A375 (cell line): ENCODE measurements around the genes RLBP1 and PEX11A.

DNA sequence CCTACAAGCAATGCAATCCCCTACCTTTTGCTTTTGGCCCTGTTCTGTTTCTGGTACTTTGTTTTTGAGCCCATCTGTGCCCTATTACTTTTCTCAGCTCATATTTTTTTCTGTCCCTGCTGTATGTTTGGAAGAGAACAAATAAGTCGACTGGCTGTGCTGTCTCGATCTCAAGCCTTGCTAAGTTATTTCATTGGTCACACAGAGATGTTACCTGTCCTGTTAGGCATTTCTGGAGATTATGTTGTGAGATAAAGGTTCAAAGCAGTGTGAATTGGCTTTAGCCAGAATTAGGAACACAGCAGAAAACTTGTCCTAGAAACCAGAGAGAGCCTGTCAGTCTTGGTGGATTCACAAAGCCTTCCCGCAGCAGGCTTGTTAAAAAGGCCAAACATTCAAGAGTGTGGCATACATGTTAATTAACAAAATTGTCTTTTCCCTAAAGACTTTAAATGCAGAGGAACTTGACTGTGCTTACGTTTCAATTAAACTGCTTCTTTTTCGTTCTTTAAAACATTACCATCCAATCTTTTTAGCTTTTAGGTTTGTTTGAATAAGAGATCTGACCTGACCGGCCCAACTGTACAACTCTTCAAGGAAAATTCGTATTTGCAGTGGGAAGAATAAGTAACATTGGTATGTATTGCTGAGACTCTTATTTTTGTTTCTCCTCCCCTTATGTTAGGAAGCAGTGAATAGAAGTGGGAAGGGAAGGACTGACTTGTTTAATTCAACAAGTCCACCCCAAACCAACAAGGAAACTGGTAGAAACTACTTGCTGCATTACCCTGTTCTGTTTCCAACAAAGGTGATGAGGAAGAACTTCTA is 25.1 kb downstream of the ABHD2 start:
- RAMPAGE, long total RNA = no peak

GRCh38 chr15:89125164-89125979 is 37.1 kb downstream of the ABHD2 start:
- RAMPAGE, long total RNA = no peak

DNA sequence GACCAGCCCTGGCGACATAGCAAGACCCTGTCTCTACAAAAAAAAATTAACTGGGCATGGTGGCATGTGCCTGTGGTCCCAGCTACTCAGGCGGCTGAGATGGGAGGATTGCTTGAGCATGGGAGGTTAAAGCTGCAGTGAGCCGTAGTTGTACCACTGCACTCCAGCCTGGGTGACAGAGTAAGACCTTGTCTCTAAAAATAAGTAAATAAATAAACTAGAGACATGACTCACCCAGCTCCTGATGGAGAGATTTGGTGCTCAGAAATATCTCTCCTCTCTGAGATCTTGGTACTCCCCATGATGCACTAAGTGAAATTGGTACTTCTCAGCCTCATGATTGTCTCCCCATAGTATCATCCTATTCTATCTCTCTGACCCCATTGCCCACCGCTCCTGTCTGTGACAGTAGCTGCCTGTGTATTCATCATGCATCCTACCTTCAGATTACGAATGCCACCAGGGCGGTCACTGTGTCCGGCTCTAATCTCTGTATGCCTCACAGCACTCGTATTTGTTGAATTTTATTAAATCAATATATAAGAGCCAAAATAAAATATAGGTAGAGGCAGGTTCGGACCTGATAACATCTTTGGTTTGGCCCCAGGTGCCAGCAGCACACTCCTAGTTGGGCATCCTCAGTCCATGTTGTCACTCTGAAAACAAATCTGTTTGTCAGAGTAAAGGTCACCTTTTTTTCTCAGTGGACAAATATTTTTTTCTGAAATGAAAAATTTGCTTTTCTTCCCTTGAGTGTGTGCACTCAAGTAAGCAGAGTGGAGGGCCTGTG is 51.0 kb downstream of the ABHD2 start:
- RAMPAGE, long total RNA = no peak

DNA sequence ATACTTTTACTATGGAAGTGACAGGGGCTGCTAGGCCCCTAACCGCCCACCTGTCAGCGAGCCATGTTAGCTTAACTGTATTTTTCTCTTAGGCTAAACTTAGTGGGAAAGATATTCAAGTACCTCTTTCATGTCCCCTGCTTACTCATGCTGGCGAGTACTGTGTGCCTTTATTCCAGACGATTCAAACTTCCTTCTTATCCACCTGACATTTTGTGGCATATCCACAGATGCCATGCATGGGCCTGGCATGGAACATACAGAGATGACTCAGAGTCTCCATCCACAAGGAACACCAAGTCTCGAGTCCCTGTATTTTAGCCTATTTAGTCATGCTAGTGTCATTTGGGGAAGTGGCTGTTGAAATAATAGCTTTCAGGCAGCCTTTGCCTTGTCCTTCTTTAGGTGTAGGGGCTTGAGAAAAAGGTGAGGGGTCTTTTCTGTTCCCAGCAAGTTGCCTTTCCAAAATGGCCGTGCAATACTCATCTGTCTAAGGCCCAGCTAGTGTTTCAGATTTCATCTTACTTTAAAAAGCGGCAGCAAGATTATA is 53.5 kb downstream of the RLBP1 start:
- RAMPAGE, long total RNA = no peak

GRCh38 chr15:89221281-89222050 is at the start of gene RLBP1:
Gene RLBP1 (minus strand): TSS chr15:89221579.
- RAMPAGE, long total RNA = no peak

- RAMPAGE, long total RNA = no peak
Measured at GRCh38 chr15:89325244-89325770, 9.3 kb downstream of the POLG start.

- RAMPAGE, long total RNA = no peak
Measured at GRCh38 chr15:89334946-89336019, 659 bp upstream of the POLG start.

GRCh38 chr15:89441288-89441876 is 55.0 kb downstream of the RHCG start:
- RAMPAGE, long total RNA = no peak

- RAMPAGE, long total RNA = no peak
Measured at GRCh38 chr15:89665078-89666126, 10.1 kb upstream of the KIF7 start.

- RAMPAGE, long total RNA = no peak
Measured at GRCh38 chr15:89689983-89691386, at the start of gene PEX11A. Gene PEX11A (minus strand): TSS chr15:89690754.

- RAMPAGE, long total RNA = no peak
Measured at GRCh38 chr15:89748231-89749323, 2.5 kb downstream of the MESP1 start.

GRCh38 chr15:89761048-89761864 is 10.2 kb upstream of the MESP1 start:
- RAMPAGE, long total RNA = no peak

DNA sequence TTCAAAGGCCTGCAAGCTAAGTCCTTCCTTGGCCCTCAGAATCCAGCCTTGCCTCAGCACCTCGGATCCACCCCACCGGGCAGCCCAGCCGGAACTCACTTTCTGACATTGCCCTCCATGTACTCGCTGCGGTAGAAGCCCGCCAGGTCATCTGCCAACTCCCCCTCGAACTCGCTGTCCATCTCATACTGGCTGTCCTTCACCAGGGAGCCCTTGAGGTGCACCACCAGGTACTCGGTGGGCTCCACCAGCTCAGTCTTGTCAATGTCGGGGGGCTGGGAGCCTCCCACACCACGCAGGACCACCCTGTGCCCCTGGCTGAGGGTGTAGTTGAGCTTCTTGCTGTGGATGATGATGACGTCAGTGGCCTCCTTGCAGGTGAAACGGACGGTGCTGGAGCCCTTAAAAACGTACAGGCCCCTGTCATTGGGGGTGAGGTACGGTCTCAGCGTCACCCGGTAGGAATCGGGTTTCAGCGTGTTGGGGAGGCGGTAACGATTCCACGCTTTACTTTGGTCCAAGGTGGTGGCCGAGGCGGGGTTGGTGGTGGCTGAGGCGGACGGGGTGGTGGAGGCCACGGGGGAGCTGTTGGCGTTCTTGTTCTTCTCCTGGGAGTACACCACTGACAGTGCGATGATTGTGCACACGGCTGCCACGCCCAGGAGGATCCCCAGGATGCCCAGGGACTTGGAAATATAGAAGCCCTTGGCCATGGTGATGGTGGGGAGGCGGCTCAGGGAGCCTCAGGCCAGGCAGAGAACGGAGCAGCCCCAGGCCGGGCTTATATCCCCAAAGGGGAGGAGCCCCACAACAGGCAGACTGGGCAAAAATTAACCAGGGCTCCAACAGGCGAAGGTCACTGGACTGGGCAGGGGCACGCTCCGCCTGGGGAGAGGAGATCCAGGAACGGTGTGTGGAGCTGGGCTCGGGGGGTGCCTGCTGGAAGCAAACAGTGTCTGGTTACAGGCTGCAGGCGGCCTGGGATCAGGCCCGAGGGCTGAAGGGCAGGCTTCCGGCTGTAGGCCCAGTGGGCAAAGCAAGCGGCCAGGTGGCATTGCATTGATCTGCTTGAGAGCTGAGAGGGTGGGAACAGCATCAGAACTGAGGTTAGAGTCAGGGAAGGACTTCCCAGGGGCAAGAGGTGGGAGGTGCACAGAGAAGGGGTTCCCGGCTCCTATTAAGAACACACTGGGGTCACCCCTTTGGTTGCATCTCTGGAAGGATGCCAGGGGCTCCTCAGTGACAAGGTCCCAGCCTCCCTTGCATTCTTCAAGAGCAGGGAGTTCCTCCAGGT is 8.3 kb downstream of the ANPEP start:
- RAMPAGE, long total RNA = no peak

DNA sequence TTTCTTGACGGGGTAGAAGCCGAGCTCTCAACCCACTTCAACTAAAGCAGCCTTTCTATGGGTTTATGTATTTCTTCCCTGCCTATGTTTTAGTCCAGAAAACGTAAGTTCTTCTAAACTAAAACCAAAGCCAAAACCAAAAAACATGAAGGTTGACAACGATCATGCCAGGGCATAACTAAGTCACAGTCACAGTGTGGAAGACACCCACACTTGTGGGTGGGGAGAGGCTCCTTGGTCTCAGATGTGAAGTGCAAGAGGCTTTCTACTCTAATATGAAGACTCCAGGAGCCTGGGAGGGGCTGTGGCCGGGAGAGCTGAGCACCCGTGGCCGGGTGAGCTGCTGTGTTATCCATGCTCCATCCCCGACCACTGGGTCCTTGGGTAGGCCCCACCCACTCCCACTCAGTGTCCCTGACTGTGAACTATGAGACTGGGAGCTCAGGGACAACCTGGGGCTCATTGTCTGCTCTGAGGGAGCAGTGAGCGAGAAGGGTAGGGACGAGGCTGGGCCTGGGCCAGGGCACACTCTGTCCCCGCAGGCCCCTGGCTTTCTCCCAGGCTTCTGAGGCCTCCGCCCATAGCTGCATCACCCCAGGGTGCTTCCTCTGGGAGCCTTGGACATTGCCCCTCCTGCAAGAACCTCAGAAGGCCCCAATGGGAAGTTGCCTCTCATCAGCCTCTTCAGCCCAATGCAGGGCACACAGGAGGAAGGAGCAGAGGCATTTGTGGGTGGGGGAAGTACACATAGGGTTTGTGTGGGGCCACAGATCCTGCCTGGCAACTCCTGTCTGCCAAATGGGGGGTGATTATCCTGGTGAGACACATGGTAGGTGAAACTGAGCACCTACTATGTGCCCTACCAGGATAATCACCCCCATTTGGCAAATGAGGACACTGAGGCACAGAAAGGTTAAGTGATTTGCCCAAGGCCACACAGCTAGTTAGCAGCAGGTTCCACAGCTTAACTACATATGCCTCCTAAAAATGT is 2.5 kb downstream of the ANPEP start:
- RAMPAGE, long total RNA = no peak

- RAMPAGE, long total RNA = no peak
Measured at GRCh38 chr15:89852443-89853011, 37.9 kb upstream of the ANPEP start.

DNA sequence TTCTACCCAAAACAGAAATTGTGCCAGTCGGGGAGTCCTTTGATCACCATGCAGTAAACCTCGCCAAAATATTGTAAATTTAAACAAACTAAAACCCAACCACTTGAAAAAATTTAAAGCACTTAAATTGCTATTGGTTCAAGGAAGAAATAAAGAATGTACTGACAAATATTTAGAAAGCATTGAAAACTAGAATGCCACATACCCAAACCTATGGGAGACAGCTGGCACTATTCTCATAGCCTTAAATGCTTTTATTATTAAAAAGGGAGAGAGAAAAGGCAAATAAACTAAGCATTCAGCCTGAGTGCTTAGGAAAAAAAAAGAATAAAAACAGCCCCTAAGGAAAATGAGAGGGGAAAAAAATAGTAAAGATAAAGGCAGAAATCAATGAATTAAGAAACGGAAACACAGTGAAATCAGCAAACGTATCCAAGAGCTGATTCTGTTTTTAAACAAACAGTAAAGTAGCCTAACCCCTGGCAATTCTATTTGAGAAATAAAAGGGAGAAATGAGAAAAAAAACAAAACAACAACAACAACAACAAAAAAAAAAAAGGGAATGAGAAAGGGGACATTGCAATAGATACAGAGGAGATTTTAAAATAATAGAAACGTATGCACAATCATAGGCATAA is 24.7 kb downstream of the ZNF710 start:
- RAMPAGE, long total RNA = no peak

DNA sequence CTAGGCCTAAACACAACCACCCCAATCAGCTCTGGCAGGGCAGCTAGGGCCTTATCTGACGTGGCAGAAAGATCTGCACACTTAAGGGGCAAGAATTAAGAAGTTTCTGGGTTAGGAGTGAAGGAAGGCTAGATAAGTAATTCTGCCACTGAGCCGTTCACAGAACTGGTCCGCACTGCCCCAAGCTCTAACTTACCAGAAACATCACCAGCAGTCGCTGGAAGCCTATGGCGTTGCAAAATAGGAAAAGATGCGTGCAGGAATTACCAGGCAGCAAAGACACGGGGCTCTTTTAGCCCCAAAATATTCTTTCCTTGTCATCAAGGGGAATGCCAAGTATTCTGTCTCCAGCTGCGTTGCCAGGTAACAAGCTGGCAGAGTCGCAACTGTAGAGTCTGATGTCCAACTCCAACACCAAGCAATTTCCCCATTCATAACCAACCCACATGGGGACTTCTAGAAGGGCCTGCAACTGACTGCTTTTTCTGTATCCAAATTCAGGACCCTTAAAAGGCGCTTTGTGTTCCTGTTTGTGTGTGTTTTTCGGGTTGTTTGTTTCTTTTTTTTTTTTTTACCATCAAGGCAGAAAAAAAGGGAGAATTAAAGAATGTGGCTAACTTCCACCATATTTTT is 1.8 kb downstream of the IDH2 start:
- RAMPAGE, long total RNA = no peak

DNA sequence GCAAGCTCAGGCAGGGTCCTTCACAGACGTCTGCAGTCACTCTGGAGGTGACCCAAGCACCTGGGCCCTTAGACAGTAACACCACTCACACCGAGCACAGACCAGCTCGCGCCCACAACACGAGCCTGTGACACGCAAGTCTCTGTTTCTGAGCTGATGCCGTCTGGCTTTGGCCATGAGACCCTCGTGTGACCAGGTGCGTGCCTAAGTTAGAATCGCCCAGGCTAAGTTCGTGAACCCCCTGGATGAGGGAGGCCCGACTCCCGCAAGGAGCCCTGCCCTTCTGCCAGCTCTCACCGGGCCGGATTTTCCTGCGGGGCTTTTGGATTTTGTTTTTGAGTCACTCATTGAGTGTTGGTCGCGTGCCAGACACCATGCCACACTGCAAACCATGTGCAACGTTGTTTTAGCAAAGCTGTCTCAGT is 11.6 kb downstream of the SEMA4B start:
- RAMPAGE, long total RNA = no peak

- RAMPAGE, long total RNA = no peak
Measured at GRCh38 chr15:90214807-90215179, 13.7 kb downstream of the SEMA4B start.

DNA sequence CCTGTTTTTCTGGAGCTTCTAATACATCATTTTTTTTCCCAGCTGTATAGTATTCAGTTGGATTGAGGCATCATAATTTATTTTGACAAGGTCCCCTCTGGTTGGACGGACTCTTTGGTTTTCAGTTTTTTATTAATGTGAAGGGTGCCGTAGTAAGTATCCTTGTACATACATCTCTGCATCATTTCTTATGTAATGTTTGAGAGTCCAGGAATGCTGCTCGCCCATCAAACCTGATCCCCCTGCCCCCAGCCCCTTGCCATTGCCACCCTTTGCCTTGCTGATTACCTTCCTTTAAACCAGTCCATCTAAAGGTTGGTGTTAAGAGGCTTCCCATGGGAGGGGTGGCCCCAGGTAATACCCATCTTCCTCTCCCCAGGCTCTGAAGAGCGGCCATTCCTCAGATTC is 15.9 kb downstream of the SEMA4B start:
- RAMPAGE, long total RNA = no peak